ENCODE data around the gene PTPRM.

- RRBS: no CpG with 5 or more reads among the region's 18 CpGs
These were observed 42.5 kb downstream of the LRRC30 start for GRCh38 chr18:7273092-7274065.

DNA sequence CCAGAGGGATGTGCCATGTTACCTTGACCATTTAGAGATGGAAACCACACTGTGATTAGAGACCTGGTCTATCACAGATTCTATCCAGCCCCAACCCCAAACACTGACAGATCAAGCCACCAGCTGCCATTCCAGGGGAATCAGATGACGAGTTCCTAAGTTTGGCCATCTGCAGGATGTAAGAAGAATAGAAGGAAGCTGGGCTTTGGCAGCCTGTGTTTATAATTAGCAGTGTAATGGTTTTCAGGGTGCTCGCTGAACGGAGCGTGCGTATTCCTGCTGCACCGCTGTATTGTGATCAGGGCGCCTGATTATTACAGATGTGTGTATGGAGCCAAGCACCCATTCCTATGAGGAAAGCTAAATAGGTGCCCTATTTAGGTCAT is 138.1 kb downstream of the LRRC30 start:
- RRBS: no CpG with 5 or more reads among the region's 7 CpGs

- RRBS: no CpG with 5 or more reads among the region's 21 CpGs
These were observed 107.3 kb upstream of the PTPRM start for GRCh38 chr18:7459577-7460439.

DNA sequence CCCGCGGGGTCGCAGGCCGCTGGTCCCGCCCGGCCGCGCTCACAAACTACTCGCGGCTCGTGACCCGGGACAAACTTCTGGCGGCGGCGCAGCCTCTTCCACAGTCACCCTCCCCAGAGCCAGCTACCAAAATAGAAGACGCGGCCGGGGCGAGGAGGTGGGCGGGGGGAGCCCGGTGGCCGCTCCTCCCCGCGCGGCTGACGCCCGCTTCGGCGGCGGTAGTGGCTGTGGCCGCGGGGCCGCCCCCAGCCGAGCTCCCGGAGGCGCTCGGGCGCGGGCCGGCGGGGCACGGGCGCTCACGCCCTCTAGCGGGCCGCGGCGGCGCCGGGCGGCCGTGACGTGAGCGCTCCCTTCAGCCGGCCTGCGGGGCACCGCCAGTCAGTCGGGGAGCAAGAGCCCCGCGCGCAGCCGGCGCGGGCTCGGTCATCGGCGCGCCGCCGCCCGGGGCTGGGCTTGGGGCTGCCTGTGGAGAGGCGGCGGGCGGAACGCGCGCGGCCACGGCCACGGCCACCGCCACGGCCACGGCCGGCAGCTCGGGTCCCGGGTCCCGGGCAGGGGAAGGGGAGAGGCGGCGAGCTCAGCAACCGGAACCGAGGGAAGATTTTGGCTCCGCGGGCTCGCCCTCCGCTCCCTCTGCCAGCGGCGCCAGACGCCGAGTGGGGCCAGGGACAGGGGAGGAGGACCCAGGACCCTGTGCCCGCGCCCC is at the start of gene PTPRM:
TSS of gene PTPRM (plus strand) at position 377 of the 706 bp plus-strand sequence.
- RRBS: 3% methylated on average over 49 of the region's 101 CpGs

- RRBS: no CpG with 5 or more reads among the region's 1 CpG
These were observed 467.4 kb downstream of the PTPRM start for GRCh38 chr18:8034563-8034789.

- RRBS: no CpG with 5 or more reads among the region's 6 CpGs
These were observed 267.3 kb upstream of the RAB12 start for GRCh38 chr18:8341820-8342410.

DNA sequence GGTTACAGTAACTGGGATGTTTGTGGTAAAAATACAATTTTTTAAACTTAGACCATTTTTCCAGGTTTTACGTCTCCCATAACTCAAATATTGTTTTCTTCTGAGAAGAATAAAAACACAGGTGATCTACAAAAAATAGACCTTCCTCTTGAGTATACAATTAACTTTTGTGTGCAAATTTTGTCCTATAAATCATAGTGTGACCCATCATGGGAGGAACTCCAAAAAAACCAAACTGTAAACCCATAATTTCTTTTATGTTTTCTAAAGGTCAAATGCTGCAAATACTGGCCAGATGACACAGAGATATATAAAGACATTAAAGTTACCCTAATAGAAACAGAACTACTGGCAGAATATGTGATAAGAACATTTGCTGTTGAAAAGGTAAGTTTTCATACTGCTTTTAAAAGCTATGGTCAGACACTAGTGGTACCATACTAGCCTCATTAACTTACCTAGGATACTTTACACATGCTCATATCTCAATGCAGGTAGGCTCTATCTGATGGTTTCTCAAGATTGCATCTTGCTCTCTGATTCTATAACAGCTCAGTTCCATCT is 238.5 kb upstream of the RAB12 start:
- RRBS: no CpG with 5 or more reads among the region's 1 CpG

- RRBS: no CpG with 5 or more reads among the region's 6 CpGs
These were observed 231.1 kb upstream of the RAB12 start for GRCh38 chr18:8378146-8378449.

- RRBS: no CpG with 5 or more reads among the region's 10 CpGs
These were observed 5.7 kb downstream of the RAB12 start for GRCh38 chr18:8614973-8615214.

DNA sequence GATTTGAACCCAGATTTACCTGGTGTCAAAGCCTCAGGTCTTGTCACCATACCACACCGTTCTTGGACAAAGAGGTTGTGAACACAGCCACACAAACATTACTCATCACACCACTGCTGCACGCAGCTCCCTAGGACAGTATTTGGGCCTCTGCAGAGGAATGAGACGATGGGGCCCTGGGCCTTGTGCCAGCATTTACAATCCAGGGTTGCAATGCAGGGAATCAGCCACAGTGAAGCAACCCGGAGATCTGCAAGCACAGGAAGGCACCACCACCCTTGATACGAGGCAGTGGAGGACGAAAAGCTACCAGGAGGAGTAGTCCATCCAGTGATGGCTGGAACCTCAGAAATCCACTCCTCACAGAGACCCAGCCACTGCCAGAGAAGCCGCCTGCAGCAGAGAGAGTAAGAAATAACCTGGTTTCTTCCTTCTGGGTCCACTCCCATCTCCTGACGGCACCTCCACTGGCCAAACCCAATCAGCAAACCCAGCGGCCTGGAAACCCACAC is 3.7 kb upstream of the MTCL1 start:
- RRBS: no CpG with 5 or more reads among the region's 9 CpGs

DNA sequence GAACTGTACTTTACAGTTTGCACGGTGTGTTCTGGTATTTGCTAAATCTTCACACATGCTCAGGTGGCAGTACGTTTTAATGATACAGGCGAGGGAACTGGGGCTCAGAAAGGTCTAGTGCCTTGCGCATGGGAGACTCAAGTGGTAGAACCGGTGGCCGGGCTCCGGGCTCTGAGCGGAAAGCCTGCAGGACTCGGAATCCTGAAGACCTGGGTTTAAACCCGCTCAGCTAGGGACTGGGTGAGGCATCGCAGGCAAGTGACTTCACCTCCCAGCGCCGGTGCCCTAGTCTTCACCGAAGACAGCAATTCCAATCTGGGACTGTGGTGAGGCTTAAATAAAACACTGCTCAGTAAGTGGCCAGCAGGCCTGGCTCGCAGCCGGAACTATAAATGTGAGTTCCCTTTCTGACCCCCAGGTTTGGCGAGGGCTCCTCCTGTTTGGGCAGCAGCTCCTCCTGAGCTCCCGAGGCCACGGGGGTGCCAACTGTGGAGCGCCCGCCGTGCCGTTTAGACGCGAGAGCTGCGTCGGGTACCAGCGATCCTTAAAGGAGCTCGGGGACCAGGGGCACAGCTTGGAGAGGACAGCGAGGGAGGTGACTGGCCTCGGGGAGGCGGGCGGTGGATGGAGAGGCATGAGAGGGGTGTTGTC is 973 bp upstream of the MTCL1 start:
- RRBS: no CpG with 5 or more reads among the region's 33 CpGs

- RRBS: no CpG with 5 or more reads among the region's 2 CpGs
These were observed 11.0 kb downstream of the MTCL1 start for GRCh38 chr18:8716377-8716641.

- RRBS: no CpG with 5 or more reads among the region's 6 CpGs
These were observed 11.9 kb downstream of the MTCL1 start for GRCh38 chr18:8717238-8717616.

GRCh38 chr18:8766128-8766423 is 60.7 kb downstream of the MTCL1 start:
- RRBS: no CpG with 5 or more reads among the region's 8 CpGs

- RRBS: no CpG with 5 or more reads among the region's 6 CpGs
These were observed 81.5 kb downstream of the MTCL1 start for GRCh38 chr18:8786885-8787225.

- RRBS: no CpG with 5 or more reads among the region's 17 CpGs
These were observed 188.6 kb upstream of the NDUFV2 start for GRCh38 chr18:8913733-8914553.

DNA sequence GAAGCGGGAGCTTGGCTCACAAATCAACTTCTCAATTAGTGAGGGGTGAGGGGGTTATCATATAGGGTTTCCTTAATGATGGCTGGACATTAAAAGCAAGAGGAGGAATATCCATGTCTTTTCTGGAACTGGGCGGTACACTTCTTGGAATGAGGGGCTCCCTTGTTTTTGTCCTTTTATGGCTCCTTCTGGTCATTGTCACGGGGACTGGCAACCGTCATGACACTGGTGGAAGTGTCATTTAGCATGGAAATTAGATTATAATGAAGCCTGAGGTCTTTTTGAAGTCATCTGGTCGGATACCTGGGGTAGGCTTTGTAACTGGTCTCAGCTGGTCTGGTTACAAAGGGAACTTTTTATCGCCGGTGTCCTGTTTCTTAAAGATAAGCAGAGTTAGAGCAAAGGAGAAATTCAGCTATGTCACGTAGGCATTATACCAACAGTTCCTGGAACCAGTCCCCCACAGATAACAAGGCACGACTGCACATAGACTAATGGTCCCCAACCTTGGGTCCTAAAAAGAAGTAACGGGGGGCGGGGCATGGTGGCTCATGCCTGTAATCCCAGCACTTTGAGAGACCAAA is 93.6 kb upstream of the NDUFV2 start:
- RRBS: no CpG with 5 or more reads among the region's 11 CpGs

DNA sequence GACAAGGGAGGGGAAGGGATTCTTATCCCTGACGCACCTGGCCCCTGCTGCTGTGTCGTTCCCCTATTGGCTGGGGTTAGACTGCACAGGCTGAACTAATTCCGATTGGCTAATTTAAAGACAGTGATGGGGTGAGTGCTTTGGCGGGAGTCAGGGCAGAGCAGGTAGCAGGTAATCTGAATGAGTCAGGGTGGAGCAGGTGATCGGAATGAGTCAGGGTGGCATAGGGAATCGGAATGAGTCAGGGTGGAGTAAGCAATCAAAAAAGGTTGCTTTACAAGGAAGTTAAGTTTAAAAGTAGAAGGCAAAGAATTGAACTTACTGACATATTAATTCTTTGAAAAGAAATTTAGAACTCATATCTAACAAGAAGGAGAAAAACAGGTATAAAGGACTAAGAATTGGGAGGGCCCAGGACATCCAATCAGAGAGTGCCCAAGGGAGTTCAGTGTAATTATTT is 52.4 kb upstream of the RALBP1 start:
- RRBS: no CpG with 5 or more reads among the region's 6 CpGs

GRCh38 chr18:9428787-9429406 is 46.4 kb upstream of the RALBP1 start:
- RRBS: no CpG with 5 or more reads among the region's 7 CpGs

DNA sequence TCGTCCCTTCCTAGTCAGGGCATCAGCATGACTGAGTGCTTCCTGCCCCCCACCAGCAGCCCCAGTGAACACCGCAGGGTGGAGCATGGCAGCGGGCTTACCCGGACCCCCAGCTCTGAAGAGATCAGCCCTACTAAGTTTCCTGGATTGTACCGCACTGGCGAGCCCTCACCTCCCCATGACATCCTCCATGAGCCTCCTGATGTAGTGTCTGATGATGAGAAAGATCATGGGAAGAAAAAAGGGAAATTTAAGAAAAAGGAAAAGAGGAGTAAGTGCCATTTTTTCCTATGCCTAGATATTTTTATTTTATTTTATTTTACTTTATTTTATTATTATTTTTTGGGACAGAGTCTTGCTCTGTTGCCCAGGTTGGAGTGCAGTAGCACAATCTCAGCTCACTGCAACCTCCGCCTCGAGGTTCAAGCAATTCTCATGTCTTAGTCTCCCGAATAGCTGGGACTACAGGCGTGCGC is 37.7 kb downstream of the RALBP1 start:
- RRBS: no CpG with 5 or more reads among the region's 11 CpGs